ENCODE measurements around the genes SLFN11, GAS2L2, C17orf50, HEATR9, RDM1, TBC1D3I and MYO19.

DNA sequence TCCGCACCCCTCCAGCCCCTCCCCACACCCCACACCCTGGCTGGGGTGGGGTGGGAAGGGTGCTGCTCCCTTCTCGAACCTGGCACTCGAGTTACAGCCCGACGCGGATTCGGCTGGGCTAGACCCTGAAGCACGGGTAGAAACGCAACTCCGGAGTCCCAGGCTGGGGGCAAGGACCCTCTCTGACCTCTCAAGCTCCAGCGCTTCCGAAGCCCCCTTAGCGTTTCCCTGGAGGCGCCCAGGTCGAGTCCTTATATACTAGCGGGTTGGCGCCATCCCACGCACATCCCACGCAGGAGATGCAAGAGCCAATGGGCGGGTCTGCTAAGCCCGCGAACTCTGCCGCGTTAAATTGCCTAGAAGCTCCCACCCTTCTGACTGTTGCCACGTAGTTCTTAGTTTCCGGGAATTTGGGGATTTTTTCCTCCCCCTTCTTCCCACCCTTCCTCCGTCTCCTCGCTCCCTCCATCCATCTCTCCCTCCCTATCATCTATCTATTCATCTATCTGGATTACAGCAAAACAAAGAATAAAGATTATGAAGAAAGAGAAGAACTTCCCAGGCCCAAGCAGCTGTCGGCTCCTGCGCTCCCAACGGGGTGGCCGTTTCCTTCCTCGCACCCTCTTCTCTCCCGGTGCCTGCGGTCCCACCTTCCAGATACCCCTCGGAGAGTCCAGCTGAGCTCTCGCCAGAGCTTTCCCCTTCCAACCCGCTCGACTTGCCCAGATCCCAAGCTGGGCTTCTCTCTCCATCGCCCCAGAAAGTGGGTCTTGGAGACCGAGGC lies at the start of gene SLFN11:
Gene SLFN11 (minus strand): TSS at position 227 of the 784 bp plus-strand sequence.
- RRBS: no CpG with 5 or more reads among the region's 41 CpGs
CAGE:
- cytosol, long polyA plus RNA: no peak
- long polyA plus RNA: no peak
- nucleus, long polyA plus RNA: no peak

DNA sequence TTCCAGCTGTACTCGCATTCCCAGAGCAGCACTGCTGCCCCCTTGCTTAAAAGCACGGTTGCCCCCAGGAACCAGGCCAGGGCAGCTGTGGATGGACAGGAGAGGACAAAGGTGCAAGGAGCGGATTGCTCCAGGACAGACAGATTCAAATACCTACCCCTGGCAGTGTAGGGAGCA lies 975 bp upstream of the SLFN12 start:
- RRBS: no CpG with 5 or more reads among the region's 3 CpGs
CAGE:
- cytosol, long polyA plus RNA: no peak
- long polyA plus RNA: no peak
- nucleus, long polyA plus RNA: no peak

DNA sequence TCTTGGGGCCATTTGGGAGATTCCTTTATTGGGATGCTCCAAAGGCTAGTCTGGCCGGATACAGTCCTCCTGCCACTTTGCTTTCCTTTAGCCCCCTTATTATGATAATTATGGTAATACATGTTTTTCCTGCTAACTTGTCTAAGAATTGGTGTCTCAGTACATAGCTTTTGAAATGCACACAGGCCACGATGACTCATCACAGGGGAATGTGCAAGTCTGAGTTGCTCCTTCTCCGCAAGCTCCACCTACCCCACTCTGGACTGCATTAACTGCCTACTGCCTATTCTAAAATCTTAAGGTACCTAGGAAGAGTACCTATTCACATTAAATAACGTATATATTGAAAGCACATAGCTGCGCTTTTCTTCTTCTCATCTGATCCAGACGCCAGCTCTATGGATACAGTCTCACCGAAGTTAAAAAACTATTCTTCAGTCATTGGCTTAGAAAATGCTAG lies 1.3 kb upstream of the SLFN12 start:
- RRBS: no CpG with 5 or more reads among the region's 7 CpGs
CAGE:
- cytosol, long polyA plus RNA: no peak
- long polyA plus RNA: no peak
- nucleus, long polyA plus RNA: no peak

GRCh38 chr17:35588512-35589148 lies 1.5 kb downstream of the AP2B1 start:
- RRBS: no CpG with 5 or more reads among the region's 6 CpGs
CAGE:
- cytosol, long polyA plus RNA: no peak
- long polyA plus RNA: no peak
- nucleus, long polyA plus RNA: no peak

GRCh38 chr17:35596336-35597502 lies 9.6 kb downstream of the AP2B1 start:
- RRBS: no CpG with 5 or more reads among the region's 59 CpGs
CAGE:
- cytosol, long polyA plus RNA: no peak
- long polyA plus RNA: no peak
- nucleus, long polyA plus RNA: no peak

- RRBS: no CpG with 5 or more reads among the region's 8 CpGs
CAGE:
- cytosol, long polyA plus RNA: no peak
- long polyA plus RNA: no peak
- nucleus, long polyA plus RNA: no peak
Observed at GRCh38 chr17:35712866-35713803, 18.3 kb upstream of the RASL10B start.

DNA sequence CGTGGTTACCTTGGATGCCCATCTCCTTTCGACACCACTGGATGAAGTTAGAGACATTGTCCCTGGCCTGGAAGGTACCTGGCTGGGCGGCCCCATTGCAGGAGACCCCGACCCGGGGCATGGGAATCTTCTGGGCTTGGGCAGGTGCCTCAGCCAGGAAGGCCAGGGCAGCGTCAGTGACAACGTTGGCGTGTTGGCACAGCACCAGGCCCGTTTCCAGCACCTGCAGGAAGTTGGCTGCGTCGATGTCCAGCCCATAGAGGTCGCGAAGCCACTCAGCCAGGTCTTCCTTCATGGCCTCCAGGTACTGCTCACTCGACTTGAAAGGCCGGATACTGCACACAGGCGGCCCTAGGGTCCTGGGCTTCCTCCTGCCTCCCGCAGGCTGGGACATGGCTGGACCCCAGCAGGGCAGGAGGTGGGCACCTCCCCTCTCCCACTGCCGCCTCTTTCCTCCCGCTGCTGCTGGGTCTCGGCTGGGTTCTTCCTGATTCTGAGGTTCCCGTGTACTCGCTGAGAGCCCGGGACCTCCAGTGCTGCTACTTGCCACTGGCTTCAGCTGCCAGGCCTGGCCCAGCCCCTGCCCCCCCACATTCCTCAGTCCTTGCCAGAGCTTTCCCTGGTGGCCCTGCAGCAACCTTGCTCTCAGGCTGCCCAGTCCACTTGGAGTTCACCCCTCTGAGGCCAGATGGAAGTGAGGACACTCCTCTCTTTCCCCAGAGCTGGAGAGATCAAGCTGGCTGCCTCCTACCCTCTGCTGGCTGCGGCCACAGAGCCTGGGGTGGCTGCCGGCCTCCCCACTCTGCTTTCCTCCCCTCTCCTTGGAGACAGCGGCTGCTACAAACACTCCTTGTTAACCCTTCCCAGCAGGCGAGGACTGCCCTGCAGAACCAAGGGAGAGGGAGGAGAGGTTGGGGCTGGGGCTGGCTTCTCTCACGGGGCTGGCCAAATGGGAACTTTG lies at the start of gene GAS2L2:
Gene GAS2L2 (minus strand): TSS at position 783 of the 961 bp plus-strand sequence.
- RRBS: no CpG with 5 or more reads among the region's 28 CpGs
CAGE:
- cytosol, long polyA plus RNA: no peak
- long polyA plus RNA: no peak
- nucleus, long polyA plus RNA: no peak

GRCh38 chr17:35760569-35760980 lies at the start of gene C17orf50:
TSS of gene C17orf50 (plus strand) at chr17:35760887.
- RRBS: no CpG with 5 or more reads among the region's 1 CpG
CAGE:
- cytosol, long polyA plus RNA: no peak
- long polyA plus RNA: no peak
- nucleus, long polyA plus RNA: no peak

- RRBS: no CpG with 5 or more reads among the region's 2 CpGs
CAGE:
- cytosol, long polyA plus RNA: no peak
- long polyA plus RNA: no peak
- nucleus, long polyA plus RNA: no peak
Observed at GRCh38 chr17:35784767-35785389, 10.6 kb downstream of the MMP28 start.

DNA sequence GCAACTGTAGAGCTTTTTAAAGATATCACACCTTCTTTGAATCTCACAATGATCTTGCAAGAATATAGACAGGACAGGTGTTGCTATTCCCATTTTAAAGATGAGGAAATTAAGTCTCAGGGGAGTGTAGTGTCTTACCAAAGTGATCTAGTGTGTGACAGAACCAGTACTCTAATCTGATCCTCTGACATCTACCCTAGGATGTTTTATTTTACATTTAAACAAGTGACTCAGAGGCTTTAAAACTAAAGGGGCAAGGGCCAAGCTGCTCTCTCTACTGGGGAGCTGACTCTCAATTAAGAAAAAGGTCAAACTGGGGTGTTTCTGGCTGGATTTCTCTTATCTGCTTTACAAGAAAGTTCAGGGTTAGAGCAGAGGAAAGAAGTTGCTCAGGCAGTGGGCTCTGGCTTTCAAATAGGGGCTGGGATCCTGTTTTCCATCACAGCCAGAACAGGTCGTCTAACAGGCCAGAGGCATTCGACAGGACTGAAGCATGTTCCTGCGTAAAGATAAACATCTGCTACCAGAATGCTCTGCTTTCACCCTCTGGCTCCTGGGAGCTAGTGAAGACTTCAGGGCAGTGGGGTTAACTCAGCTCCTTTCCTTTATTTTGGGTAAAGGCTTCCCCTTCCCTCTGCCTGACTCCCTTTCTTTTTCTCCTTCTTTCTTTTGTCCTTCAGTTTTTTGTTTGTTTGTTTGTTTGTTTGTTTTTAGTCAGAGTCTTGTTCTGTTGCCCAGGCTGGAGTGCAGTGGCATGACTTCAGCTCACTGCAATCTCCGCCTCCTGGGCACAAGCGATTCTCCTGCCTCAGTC lies 8.4 kb downstream of the MMP28 start:
- RRBS: no CpG with 5 or more reads among the region's 5 CpGs
CAGE:
- cytosol, long polyA plus RNA: no peak
- long polyA plus RNA: no peak
- nucleus, long polyA plus RNA: no peak

DNA sequence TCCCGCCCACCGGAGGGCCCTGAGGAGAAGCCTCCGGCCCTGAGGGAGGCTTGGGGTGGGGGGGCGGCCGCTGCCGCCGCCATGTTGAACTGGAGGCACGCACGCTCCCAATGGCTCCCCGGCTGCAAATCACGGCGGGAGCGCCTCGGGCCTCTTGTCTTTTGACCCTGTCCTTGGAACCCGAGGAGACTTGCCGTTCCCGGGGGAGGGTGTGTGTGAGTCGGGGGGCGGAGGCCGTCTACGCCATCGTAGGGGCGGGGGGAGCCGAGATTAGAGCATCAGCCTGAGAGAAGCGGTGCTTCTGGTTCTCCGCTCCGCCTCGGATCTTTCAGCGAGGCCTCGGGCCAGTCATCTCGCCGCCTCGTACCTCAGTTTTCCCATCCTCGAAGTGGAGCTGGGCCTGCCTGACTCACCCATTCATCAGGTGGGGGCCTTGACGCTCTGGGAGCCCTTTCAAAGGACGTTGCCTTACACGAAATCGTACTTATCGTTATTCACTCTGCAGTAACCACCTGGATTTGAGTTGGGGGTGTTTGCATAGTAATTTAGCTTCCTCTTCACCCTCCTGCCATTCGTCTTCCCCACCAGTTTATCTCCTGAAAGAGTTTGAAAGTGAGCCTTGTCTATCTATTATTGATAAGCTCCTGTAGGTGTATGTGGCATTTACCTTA lies 491 bp downstream of the TAF15 start:
- RRBS: no CpG with 5 or more reads among the region's 40 CpGs
CAGE:
- cytosol, long polyA plus RNA: no peak
- long polyA plus RNA: no peak
- nucleus, long polyA plus RNA: no peak

DNA sequence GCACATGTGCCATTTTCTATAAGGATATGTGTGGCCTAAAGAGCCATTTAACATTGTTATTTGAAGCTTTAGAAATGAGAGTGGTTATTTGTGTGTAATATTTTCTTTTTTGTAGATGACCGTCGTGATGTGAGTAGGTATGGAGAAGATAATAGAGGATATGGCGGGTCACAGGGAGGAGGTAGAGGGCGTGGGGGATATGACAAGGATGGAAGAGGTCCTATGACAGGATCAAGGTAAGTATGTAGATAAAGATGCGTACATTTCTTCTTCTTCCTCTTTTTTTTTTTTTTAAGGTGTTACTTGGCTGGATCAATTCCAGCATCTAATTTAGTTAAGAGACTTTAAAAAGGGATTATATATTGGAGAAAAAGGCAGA lies 14.7 kb downstream of the TAF15 start:
- RRBS: no CpG with 5 or more reads among the region's 5 CpGs
CAGE:
- cytosol, long polyA plus RNA: no peak
- long polyA plus RNA: no peak
- nucleus, long polyA plus RNA: start-site peak on the plus strand centred at position 206 of the sequence, 60 bp wide, 52 and 122 reads in 2 replicates

- RRBS: no CpG with 5 or more reads among the region's 4 CpGs
CAGE:
- cytosol, long polyA plus RNA: no peak
- long polyA plus RNA: no peak
- nucleus, long polyA plus RNA: no peak
Observed at GRCh38 chr17:35838319-35838827, 29.1 kb downstream of the TAF15 start.

DNA sequence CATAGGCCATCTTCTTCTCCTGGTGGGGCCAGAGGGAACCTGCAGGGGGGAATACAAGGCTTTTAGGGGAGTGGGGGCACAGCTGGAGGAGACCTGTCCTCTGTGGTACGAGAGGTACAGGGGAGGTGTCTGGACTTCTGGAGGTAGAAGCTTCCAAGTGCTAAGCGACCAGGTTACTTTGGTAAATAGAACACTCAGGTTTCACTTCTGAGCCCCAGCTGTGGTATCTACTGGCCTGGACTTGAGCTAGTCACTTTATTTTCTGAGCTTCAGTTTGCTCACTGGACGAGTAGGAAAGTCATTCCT lies at the start of gene HEATR9:
Gene HEATR9 (minus strand): TSS at position 159 of the 306 bp plus-strand sequence.
- RRBS: no CpG with 5 or more reads among the region's 3 CpGs
CAGE:
- cytosol, long polyA plus RNA: no peak
- long polyA plus RNA: no peak
- nucleus, long polyA plus RNA: no peak

GRCh38 chr17:35930048-35931176 lies at the start of gene RDM1:
TSS of gene RDM1 (minus strand) at chr17:35930773.
- RRBS: no CpG with 5 or more reads among the region's 41 CpGs
CAGE:
- cytosol, long polyA plus RNA: no peak
- long polyA plus RNA: no peak
- nucleus, long polyA plus RNA: no peak

DNA sequence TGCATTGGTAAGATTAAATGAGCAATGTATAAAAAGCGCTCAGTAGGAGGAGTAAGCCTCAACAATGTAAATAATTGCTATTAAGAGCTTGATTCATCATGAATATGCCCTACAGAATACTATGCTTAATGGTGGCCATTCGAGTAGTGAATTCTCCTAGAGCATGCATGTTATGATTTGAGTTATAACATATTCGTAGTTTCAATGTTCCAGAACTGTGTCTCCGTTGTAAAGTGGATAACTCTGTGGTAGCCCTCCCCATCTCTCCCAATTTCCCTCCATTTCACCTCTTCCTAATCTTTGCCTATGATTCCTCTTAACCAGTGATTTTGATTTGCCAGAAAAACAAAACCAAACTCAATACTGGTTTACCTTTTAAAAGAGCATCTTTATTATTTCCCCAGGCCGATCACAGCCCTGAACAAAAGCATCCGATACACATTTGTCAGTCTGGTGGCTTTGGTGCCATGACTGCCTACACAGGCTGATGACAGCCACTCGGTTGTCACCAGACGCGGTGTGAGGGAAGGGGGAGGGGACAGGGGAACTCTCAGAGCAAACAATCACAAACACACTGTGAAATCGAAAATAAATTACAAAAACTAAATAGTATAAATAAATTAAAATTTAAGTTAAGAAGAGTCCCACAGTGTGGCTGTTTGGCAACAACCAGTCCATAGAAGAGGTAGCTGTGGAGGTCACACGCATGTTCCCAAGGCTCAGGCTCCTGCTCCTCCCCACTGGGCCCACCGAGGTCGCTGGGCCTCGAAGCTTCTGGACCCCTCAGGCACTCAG lies 1.9 kb downstream of the CCL3 start:
- RRBS: no CpG with 5 or more reads among the region's 14 CpGs
CAGE:
- cytosol, long polyA plus RNA: no peak
- long polyA plus RNA: no peak
- nucleus, long polyA plus RNA: no peak

- RRBS: no CpG with 5 or more reads among the region's 3 CpGs
CAGE:
- cytosol, long polyA plus RNA: no peak
- long polyA plus RNA: no peak
- nucleus, long polyA plus RNA: no peak
Observed at GRCh38 chr17:36148851-36149276, 27.6 kb downstream of the TBC1D3B start.

- RRBS: no CpG with 5 or more reads among the region's 9 CpGs
CAGE:
- cytosol, long polyA plus RNA: no peak
- long polyA plus RNA: no peak
- nucleus, long polyA plus RNA: no peak
Observed at GRCh38 chr17:36264495-36264784, at the start of gene TBC1D3I. TSS of gene TBC1D3I (minus strand) at chr17:36264570.

DNA sequence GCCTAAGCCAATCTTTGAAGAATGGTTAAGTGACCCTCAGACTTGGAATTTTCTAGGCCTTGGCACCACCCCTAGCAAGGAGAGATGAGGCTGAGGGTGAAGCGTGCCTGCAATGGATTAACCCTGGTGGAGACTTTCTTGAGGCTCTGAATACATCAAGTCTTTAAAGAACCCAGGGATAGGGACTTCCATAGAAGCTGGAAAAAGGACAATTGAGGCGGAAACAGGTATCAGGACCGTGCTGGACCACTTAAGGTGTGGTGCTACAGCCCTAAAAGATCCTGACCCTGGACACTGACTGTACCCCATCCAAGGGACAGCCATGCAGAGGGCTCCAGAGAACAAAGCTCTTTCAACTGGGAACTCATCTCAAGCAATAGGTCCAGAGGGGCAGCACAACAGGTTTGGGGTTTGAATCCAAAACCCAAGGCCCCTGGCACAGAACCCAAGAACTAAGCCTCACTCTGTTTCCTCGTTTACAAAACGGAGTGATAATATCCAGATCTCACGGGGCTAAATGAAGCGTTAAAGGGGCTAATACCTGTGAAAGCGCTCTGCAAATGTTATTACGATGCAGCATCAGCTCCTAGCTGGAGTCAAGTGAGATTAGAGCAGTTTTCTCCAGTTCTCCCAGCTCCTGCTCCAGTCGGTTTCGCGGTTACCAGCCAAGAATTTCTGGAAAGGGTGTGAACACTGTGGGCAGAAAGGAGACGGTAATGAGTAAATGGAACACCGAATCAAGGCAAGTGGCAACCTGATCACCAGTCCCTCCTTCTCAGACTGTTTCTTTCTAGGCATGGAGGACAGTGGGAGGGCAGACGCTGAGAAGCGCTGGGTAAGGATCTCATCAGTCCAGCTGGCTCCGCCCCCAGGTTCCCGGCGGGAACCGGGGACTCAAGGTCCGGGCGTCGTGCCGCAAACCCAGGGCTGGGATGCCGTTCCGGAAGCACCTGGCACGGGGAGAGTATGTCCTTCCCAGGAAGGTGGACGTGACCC lies 958 bp downstream of the MYO19 start:
- RRBS: no CpG with 5 or more reads among the region's 28 CpGs
CAGE:
- cytosol, long polyA plus RNA: no peak
- long polyA plus RNA: no peak
- nucleus, long polyA plus RNA: no peak

DNA sequence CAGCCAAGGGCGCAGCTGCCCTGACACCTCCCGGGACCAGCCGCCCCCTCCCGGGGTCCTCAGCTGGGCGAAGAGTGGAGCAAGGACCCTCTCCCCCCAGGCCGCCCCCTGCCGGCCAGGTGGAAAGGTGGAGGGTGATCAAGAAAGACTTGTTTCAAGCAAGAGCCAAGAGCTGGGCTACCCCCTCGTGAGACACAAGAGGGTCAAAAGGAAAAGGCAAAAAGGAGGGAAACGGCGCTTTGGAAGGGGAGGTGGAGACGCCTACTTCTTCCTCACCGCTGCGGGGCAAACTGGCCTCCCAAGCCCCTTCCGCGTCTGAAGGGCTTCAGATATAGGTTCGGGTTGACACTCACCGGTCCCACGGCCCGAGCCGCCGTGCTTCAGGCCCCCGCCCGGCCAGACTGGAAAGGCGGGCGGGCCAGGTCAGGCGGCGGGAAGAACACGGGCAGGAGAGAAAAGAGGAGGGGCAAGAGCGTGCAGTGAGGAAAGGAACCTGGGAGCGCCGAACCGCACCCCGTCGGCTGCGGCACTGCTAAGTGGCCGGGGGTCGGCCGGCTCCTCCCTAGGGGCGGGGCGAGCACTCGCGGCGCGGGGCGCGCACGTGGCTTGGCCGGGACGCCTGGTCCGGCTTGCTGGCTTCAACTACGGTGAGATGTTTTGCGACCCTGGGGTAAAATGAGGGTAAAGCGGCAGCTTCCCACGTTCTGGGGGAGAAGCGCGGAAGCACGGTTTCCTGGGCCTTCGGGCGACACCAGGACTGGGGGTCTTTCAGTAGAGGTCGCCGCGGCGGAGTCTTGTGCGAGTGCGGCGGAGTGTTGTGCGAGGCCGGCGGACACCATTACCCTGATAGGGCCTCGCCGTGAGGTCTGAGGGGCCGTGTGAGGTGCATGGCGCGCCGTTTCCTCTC lies at the start of gene MYO19:
Gene MYO19 (minus strand): TSS at position 461 of the 907 bp plus-strand sequence.
- RRBS: no CpG with 5 or more reads among the region's 75 CpGs
CAGE:
- cytosol, long polyA plus RNA: start-site peak on the minus strand centred at position 430 of the sequence, 97 bp wide, 188 and 206 reads in 2 replicates
- long polyA plus RNA: no peak
- nucleus, long polyA plus RNA: start-site peak on the minus strand centred at position 478 of the sequence, 152 bp wide, 72 and 444 reads in 2 replicates

Measured in SK-N-SH (cell line).